B cell (primary cell): Measurements from ENCODE around the gene PSMG4.

GRCh38 chr6:2352087-2352597 lies 106.7 kb upstream of the GMDS start:
- PRO-cap, result no peak
- CAGE, long polyA plus RNA, result no peak

GRCh38 chr6:2365854-2366565 lies 120.6 kb upstream of the GMDS start:
- PRO-cap, result no peak
- CAGE, long polyA plus RNA, result no peak

GRCh38 chr6:2450559-2450859 lies 205.1 kb upstream of the GMDS start:
- PRO-cap, result no peak
- CAGE, long polyA plus RNA, result no peak

DNA sequence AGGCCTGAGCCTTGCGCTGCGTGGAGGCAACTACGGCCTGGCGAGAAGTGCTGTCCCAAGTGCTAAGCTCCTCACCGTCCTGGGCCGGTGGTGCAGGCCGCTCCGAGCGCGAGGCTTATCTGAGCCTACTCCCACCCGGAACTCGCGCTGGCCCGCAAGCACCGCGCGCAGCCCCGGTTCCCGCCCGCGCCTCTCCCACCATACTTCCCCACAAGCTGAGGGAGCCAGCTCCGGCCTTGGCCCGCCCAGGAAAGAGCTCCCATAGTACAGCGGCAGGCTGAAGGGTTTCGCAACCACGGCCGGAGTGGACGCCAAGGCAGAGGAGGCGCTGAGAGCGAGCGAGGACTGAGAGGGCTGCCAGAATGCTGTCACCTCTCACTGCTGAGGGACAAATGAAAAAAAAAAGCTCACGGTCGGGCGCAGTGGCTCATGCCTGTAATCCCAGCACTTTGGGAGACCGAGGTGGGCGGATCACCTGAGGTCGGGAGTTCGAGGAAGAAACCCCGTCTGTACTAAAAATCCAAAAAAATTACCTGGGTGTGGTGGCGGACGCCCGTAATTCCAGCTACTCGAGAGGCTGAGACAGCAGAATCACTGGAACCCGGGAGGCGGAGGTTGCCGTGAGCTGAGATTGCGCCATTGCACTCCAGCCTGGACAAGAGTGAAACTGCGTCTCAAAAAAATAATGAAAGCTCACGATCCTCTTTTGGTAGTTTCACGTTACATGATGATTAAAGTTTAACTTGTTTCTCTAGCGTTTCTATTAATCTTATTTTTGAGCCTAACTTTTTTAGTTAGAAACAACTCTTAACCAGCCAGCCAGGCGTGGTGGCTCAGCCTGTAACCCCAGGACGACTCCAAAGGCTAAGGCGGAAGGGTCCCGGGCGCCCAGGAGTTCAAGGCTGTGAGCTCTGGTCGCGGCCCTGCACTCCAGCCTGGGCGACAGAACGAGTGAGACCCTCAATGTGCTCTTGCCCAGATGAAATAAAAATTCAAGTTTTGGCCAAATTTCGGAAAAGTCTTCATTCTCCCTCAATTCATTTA lies 1.4 kb upstream of the WRNIP1 start:
- PRO-cap, result no peak
- CAGE, long polyA plus RNA, result no peak

GRCh38 chr6:2764498-2765247 lies 520 bp upstream of the WRNIP1 start:
- PRO-cap, result unidirectional peak, plus-strand start at chr6:2764726; bidirectional peak, plus-strand start at chr6:2765378, minus-strand start at chr6:2765086
- CAGE, long polyA plus RNA, result no peak

DNA sequence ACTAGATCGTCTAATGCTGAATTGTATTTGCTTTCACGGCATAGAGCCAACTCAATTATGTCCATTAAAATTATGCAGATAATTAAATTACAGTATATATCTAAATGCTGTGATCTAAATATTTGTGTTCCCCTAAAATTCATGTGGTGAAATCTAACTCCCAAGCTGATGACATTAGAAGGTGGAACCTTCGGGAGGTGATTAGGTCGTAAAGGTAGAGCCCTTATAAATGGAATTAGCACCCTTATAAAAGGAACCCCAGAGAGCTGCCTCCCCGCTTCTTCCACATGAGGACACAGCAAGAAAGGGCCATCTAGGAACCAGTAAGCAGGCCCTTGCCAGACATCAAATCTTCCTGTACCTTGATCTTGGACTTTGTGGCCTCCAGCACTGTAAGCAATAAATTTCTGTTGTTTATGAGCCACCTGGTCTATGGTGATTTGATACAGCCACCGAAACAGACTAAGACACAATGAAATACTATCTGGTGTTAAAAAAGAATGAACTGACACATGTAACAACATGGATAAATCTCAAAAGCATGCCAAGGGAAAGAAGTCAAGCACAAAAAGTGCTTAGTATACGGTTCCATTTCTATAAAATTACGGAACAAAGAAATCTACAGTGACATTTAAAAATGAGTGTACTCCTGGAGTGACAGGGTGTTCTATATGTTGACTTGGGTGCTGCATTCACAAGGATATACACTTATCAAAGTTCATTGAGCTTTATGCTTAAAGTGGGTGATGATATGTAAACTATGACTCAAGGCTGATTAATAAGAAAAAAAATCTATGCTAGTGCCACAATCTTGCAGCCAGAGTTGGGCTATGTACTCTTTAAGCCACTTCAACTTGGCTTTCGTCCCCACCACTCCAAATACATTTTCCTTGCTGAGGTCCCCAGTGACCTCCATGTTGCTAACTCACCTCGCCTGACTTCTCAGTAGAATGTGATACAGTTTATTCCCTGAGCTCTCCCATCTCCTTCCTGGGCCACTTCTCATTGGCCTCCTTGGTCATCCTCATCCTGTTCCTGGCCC lies 18.4 kb downstream of the SERPINB1 start:
- PRO-cap, result no peak
- CAGE, long polyA plus RNA, result no peak

DNA sequence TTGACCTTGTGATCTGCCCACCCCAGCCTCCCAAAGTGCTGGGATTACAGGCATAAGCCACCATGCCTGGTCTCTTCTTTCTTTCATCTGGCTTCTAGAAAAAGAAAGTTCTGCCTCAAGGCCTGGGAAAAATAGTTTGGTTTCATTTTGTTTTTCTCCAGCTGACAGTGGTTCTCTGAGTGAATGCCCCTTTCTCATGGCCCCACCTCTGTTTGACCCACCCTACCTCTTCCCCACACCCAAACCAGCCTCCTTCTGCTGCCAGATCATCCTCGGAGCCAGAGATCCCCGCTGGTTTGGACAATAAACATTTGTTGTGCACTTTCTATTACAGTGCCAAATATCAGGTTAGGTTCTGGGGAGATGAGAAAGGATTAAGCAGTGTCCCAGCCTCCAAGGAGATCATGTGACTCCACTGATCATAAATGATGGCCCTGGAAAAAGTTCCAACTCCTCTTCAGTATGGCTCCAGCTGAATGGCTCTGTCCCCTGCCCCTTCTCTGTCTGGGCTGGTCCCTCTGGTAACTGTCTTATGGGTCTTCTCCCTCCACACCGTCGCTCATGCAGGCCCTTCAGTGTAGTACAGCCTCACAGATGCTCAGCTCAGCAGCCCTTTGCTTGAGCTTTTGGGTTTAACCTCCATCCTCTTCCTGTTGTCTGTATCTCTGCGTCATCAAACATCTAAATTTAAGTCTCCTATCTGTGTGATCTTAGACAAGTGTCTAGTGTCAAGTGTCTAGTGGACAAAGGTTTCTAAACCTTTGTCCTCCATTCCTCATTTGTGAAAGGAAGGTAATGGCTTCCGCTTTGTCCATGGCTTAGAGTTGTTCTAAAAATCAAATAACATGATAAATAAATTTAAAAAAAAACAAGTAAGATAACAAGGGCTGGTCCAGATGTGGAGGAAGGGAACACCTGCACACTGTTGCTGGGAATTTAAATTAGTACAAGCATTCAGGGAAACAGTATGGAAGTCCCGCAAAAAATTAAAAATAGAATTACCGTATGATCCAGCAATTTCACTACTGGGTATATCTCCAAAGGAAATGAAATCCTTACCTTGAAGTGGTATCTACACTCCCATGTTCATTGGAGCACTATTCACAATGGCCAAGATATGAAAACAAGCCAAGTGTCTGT lies 17.3 kb upstream of the SERPINB1 start:
- PRO-cap, result bidirectional peak, plus-strand start at position 253 of the sequence, minus-strand start at position 89 of the sequence; bidirectional peak, plus-strand start at position 717 of the sequence, minus-strand start at position 577 of the sequence
- CAGE, long polyA plus RNA, result no peak

GRCh38 chr6:2951346-2952403 lies 19.7 kb downstream of the SERPINB6 start:
- PRO-cap, result bidirectional peak, plus-strand start at chr6:2951943, minus-strand start at chr6:2951803
- CAGE, long polyA plus RNA, result no peak

DNA sequence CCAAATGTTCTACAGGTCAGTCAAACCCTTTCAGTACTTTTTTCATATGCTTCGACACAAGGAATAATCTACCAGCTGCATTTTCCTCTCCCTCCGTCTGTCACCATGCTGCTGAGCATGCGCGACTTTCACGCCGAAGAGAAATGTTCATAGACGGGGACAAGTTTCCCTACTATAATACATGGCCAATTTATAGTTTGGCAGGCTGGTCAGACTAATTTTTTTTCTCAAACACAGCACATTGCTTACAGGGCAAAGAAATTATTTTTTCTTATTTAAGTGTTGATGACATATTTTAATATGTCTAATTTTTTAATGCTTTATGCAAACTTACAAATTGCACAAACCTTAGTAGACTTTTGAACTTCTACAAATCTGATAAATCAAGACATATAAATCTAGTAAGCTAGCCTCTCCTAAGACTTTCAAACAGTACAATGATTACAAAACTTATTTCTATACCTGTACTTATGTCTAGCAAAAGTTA lies 6.1 kb downstream of the SERPINB6 start:
- PRO-cap, result no peak
- CAGE, long polyA plus RNA, result no peak

GRCh38 chr6:2986506-2987253 lies 13.0 kb upstream of the NQO2 start:
- PRO-cap, result no peak
- CAGE, long polyA plus RNA, result no peak

- PRO-cap, result no peak
- CAGE, long polyA plus RNA, result no peak
Observed at GRCh38 chr6:3001203-3002181, 1.8 kb downstream of the NQO2 start.

DNA sequence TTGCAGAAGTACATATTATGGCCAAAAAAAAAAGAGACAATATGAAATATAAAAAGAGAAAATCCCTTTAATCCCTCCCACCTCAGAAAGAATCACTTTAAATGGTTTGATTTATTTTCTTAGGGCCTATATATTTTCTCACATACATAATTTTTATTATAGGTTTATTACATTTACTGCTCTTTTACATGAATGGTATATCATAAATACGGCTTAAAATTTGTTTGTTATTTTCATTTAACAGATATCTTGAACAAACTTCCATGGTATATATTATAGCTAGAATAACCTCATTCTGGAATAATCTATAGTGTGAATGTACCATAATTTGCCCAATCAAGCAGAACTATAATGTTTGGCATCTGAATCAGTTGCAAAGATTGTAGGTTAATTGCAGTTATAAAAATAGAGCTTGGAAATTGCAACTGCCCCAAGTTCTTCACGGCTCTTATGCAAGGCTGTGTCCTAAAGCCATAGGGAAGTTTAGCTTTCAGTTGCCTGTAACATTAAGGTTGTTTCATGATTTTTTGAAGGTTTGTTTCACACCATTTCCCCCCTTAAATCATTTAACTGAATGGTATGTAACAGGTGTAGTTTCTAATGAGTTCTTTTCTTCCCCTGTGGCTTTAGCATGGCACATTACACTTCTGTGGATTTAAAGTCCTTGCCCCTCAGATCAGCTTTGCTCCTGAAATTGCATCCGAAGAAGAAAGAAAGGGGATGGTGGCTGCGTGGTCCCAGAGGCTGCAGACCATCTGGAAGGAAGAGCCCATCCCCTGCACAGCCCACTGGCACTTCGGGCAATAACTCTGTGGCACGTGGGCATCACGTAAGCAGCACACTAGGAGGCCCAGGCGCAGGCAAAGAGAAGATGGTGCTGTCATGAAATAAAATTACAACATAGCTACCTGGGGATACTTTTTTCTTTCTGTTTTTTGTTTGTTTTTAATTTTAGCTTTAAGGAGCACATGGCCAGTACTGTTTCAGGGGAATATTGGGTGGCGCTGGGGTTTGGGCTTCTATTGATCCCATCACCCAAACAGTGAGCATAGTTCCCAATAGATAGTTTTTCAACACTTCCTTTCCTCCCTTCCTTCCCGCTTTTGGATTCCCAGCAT lies 19.5 kb downstream of the NQO2 start:
- PRO-cap, result no peak
- CAGE, long polyA plus RNA, result no peak

DNA sequence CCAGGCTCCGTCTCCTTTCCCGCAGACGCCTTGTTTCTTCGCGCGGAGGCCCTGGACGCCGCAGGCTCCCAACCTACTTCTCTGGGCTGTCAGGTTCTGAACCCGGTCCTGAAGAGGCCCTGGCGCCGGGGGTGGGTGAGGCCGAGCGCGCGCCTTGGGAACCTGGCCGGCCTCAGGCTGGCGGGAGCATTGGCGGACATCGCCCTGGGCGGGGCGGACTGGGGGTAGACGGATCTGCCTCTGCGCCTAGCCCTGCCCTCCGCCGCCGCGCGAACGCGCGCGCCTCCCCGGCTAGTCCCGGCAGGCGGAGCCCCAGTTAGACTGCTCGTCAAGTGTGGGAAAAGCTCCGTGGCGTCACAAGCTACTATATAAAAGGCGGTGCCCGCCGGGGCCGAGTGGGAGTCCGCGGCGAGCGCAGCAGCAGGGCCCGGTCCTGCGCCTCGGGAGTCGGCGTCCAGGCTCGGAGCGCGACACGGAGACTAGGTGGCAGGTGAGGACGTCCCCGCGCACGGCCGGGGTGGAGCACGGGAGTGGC lies 4.7 kb upstream of the RIPK1 start:
- PRO-cap, result bidirectional peak, plus-strand start at position 398 of the sequence, minus-strand start at position 220 of the sequence
- CAGE, long polyA plus RNA, result no peak

- PRO-cap, result bidirectional peak, plus-strand start at chr6:3118359, minus-strand start at chr6:3118372
- CAGE, long polyA plus RNA, result no peak
Observed at GRCh38 chr6:3118068-3118488, 433 bp upstream of the BPHL start.

DNA sequence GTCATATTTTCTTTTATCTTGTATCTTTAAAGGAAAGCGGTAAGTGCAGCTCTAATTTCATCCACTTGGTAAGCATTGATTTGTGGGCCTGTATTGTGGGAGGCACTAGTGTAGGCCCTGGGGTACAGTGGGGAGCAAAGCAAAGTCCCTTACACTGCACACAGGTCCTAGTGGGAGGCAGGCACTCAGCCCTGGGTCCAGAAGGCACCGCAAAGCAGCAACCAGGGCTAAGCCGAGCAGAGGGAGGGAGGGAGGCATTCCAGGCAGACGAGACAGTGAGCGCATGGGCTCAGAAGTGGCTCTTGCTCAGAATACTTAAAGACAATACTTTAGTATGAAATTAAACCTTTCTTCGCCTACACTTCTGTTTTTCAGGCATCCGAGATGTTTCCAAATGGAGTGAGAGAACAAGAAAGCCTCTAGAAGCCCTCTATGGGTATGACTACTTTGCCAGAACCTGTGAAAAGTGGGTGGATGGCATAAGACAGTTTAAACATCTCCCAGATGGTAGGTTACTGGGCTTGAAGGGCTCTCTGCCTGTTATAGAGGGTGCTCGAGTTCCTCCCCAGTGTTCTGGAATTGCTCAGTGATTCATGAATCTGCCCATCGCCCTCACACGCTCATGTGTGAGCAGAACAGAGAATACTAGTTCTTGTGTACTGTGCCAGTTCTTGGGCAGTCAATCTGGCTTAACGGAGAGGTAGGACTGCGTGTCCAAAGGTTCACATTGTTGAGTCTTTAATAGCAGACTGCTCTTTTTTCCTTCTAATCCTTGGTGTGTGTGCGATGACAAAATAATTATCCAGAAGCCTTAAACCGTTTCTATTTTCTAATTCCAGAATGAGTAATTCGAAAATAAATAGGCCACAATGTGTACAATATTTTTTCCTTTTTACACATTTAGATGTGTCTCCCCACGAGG lies 18.7 kb downstream of the BPHL start:
- PRO-cap, result no peak
- CAGE, long polyA plus RNA, result no peak

- PRO-cap, result no peak
- CAGE, long polyA plus RNA, result no peak
Observed at GRCh38 chr6:3155531-3156531, 1.5 kb downstream of the TUBB2A start.

DNA sequence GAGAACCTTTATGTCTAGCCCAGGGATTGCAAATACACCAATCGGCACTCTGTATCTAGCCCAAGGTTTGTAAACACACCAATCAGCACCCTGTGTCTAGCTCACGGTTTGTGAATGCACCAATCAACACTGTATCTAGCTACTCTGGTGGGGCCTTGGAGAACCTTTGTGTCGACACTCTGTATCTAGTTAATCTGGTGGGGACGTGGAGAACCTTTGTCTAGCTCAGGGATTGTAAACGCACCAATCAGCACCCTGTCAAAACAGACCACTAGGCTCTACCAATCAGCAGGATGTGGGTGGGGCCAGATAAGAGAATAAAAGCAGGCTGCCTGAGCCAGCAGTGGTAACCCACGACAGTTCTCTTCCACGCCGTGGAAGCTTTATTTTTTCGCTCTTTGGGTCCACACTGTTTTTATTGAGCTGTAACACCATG lies 13.9 kb upstream of the TUBB2A start:
- PRO-cap, result no peak
- CAGE, long polyA plus RNA, result no peak

DNA sequence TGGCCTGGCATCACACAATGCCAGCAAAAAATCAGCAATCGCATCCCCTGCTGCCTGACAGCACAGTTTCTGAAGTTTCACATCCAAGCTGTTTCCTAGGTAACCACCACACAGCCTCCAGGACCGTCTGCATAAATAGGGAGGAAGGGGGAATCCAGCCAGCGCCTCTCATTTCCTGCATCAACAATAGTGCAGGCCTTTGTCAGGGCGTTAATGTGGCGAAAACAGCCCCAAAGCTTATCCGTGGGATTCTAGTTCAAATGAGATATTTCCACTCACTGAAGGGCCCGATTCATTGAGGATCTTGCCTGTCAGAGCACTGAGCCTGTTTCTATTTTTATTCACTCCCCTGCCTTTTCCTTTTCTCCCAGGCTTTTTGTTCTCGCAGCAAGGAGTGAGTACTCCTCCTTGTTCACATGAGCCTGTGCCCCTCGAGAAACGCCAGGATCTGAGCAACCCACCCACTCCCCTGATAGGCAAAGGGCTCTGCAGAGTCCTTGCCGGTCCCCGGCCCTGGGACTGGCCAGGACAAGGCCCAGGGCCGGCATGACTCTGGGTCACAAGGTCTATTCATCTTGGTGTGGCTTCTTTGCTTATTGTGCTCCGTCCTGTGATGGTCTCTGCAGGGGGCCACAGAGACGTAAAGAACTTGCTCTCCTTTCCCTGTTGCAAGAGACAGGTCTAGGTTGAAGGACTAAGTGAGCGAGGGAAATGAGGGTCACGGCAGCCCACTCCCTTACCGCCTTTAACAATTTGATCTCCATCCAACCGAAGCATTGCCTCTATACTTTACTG lies 32.6 kb downstream of the TUBB2B start:
- PRO-cap, result no peak
- CAGE, long polyA plus RNA, result no peak

DNA sequence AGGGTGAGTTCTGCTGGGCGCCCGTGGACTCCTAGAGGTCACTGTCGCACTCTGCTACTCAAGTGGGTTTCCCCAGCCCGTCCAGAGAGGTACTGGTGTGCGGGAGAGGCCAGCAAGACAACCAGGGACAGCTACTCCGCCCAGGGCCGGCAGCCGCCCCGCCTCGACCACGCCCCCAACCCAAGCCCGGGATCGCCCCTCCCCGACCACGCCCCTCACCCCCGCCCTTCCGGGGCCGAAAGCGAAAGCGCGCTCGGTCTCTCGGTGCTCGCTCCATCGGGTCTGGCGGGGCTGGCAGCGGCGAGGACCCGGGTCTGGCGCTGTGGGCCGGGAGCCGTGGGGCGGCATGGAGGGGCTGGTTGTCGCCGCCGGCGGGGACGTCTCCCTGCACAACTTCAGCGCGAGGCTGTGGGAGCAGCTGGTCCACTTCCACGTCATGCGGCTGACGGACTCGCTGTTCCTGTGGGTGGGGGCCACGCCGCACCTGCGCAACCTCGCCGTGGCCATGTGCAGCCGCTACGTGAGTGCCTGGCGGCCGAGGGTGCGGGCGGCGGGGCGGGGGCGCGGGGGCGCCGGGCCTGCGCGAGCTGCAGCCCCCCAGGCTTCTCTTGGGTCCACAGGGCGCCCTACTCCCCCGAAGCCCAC lies at the start of gene PSMG4:
Gene PSMG4, plus strand, starts transcription at position 271 of the 645 bp plus-strand sequence.
- PRO-cap, result bidirectional peak, plus-strand start at position 276 of the sequence, minus-strand start at position 94 of the sequence; bidirectional peak, plus-strand start at position 521 of the sequence, minus-strand start at position 396 of the sequence
- CAGE, long polyA plus RNA, result no peak

- PRO-cap, result no peak
- CAGE, long polyA plus RNA, result no peak
Observed at GRCh38 chr6:3331551-3331846, 72.8 kb downstream of the PSMG4 start.